ENCODE measurements around a stretch of chr19.

DNA sequence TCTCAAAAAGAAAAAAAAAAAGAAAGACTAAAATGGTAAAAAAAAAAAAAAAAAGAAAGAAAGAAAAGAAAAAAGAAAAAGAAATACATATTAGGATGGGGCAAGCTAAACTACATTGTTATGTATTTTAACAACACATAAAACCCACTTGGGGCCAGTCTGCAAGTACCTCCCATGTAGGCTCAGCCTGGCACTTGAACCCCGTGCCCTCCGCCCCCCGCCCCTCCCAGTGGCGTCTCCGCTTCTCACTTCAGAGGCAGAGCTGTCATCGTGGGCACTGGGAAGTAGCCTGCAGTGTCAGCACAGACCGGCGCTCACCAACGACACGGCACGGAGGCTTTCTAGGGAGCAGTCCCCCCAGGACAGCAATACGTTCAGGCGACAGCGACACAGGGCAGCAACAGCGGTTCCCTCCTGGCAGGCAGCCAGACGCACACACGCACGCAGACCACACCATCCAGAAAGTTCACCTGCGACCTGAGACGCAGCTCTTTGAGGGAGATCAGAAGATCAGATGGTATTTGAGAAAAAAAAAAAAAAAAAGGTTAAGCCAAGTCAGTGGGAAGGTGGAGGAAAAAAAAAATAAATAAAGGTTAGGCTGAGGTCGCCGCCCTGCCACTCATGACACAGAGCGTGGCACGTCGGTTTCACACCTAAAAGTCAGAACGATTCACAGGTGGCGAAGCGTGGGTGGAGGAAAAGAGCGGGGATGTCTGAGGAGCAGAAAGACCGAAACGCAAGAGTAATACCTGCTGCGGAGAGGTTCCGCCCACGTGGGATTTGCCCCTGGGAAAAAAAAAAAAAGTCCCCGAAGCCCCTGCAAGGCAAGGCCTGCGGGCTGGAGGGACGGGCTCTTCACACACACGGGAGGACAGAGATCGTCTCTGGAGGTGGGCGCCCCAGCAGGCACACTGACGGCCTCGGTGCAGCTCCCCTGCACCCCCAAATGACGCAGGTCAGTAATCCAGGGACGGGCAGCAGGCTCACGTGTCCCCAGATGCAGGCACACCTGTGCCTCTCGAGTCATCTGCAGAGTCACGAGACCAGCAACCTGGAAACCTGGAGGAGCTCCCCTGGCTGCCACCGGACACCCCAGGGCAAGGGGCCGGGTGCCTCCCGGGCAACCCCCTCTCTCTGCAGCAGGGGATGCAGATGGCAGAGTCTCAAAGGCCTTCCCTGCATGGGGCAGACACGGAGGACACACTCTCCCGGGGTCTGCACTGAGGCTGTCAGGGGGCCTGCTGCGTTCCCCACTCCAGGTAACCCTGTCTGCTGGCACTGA is 94.5 kb downstream of the GNG7 start:
- PRO-cap: no peak
- RRBS: 87% methylated on average over 3 of the region's 53 CpGs

DNA sequence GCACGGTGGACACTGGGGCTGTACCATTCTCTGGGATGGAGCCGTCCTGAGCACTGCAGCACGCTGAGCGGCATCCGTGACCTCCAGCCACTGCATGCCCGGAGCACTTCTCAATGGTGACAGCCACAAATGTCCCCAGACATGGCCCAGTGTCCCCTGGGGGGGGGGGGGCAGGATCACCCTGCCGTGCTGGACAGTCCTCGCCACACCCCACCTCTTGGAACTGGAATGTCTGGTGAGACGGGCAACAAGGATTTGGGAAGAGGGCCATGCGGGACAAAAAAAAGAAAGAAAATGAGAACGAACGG is 37.3 kb downstream of the GNG7 start:
- PRO-cap: no peak
- RRBS: no CpG with 5 or more reads among the region's 12 CpGs

GRCh38 chr19:2685592-2686249 is 16.8 kb downstream of the GNG7 start:
- PRO-cap: no peak
- RRBS: no CpG with 5 or more reads among the region's 25 CpGs

- PRO-cap: no peak
- RRBS: no CpG with 5 or more reads among the region's 12 CpGs
These were observed 8.1 kb downstream of the GNG7 start for GRCh38 chr19:2694149-2694963.

DNA sequence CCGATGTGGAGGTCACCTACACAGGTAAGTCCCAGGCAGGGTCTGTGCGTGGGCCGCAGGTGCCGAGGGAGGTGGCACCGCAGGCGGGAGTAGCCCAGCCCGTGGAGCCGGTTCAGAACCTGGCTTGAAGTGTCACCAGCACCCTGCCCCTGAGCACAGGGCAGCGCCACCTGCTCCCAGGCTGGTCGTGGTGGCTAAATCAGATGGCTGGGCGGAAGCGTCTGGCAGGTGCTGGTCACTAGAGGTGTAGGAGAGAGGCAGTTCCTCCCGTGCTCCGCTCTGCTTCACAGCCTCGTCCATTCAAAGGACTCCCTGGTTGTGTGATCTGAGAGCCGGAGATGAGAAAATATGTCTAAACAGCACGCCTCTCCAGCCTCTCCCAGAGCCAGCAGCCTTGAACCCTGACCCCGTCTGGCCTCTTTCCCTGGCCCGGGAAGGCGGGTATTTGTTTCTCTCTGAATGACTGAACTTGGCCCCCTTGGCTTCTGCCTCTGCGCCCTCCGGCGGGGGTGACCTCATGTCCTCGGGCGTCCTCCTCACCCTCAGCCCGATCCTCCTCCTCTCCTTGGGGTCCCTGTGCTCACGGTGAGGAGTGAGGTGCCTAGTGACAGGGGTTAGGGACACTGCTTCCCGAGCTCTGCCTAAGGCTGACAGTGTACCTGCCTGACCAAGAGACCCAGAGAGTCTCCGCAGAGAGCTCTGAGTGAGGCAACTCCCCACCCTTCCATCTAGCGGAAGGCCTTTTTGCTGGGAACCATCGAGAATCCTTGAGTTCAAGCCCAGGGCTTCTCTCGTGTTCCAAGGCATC is 5.5 kb downstream of the THOP1 start:
- PRO-cap: no peak
- RRBS: 98% methylated on average over 7 of the region's 32 CpGs

GRCh38 chr19:2856450-2857049 is 10.6 kb upstream of the ZNF556 start:
- PRO-cap: no peak
- RRBS: no CpG with 5 or more reads among the region's 5 CpGs

DNA sequence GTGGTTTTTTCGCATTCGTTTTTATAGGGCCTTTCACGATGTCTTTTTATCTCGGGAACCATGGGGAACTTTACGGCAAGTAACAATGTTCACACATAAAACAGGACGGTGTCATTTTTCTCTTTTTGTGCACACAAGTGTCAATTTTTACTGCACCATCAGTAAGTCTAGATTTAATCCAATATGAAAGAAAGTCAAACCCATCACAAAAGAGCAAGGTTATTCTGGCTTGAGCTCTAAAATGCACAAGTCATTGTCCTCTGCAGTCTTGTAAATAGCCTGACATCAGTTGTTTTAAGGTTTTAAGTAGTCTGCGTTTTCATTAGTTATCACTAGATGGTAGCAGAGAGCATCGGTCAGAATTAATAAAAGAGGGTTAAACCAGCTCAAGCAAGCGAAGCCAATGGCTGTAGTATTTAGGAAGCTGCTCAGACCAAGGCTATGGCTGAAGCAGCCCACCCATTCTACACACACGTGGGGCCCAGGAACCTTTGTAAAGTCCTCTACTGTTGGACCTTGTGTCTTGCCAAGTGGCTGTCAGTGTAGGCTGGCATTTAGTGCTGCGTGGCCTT is 13.4 kb upstream of the ZNF57 start:
- PRO-cap: unidirectional peak, plus-strand start at position 397 of the sequence
- RRBS: no CpG with 5 or more reads among the region's 11 CpGs

- PRO-cap: no peak
- RRBS: no CpG with 5 or more reads among the region's 4 CpGs
These were observed 356 bp downstream of the TLE6 start for GRCh38 chr19:2977786-2978053.

DNA sequence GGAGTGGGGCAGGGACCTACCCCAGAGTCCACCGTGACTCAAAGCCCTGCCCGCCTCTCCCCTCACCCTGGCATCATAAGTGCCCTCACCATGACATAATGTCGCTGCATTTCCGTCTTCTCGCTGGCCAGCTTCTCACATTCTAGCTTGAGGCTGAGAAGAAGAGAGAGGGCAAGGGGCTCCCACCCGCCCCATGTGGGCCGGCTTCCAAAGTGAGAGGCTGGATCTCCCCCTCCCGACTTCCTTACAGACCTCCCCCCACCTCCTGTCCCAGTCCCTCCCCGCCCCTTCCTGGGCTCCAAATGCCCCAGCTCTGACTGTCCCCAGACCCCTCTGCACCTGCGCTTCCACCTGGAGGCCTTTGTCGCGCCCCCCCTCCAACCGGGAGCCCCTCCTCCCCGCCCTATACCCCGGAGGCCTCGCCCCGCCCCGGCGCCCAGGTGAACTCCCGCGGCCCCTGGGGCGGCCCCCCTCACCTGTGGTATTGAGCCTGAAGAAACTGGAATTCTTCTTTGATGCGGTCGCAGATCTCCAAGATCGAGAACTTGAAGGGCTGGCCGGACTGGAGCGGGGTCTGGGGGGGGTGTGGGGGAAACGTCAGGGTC is 748 bp downstream of the TLE2 start:
- PRO-cap: bidirectional peak, plus-strand start at position 524 of the sequence, minus-strand start at position 214 of the sequence
- RRBS: 6% methylated on average over 3 of the region's 28 CpGs

DNA sequence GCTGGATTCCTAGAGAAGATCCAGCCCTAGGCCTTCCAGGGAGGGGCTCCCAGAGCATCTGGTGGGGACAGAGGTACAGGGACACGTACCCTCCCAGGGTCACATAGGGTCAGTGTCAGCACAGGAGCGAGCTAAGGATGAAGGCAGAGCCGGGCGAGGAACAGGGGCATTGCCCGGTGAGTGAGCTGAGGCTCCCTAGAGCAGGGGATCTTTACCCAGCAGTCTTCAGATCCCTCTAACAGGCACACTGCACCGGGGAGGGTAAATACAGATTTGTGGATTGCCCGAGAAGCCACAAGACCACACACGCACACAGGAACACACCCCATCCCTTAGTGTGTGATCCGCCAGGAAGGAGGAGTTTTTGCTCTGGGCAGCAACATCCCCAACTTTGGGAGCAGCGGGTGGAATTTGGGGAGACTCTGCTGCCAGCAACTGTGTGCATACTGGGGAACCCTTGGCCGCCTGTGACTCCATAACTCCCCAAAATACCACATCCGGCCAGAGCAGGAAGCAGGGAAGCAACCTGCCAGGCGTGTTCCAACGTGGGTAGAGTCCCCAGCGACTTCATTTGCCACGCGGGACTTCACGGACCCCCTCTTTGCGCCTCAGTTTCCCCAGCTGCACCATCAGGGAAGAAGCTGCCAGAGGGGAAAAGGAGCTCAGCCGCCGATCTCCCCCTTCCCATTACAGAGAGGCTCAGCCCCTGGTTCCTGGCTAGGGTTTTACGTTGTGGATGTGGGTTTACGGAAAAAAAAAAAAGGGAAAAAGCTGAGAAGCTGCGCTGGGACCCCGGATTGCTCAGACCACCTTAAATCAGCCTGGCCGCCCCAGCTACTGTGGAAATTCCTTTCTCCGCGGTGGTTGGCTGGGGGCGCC is 5.9 kb upstream of the TLE2 start:
- PRO-cap: bidirectional peak, plus-strand start outside the sequence, minus-strand start at position 839 of the sequence
- RRBS: 21% methylated on average over 2 of the region's 29 CpGs

DNA sequence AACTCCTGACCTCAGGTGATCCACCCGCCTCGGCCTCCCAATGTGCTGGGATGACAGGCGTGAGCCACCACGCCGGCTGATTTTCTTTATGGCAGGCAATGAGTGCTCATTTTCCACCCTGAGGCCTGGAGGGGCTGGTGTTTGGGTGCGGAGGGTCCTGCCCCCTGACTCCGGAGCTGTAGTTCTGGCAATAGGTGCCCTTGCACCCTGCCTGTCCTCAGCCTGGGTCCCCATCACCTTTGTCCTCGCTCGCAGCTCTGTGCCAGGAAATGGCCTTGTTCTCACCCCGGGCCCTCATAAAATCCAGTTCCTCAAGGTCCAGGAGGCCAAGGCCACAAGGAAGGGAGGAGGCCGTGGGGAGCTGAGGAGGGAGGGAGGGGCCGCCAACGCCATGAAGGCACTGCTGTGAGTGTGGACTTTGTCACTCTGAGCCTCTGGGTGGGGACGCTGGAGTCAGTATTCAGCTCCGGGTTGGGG is 9.3 kb upstream of the GNA11 start:
- PRO-cap: no peak
- RRBS: 72% methylated on average over 1 of the region's 15 CpGs

GRCh38 chr19:3107789-3108310 is 13.7 kb downstream of the GNA11 start:
- PRO-cap: no peak
- RRBS: no CpG with 5 or more reads among the region's 13 CpGs

DNA sequence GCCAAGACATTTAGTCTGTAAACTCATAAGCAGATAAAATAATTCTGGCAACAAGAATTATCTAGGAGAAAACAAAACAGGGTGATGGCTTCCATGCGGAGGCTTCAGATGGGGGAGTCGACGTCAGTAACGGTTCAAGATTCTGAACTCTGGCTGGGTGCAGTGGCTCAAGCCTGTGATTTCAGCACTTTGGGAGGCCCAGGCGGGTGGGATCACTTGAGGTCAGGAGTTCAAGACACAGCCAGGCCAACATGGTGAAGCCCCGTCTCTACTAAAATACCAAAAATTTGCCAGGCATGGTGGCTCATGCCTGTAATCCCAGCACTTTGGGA is 1.3 kb downstream of the GNA15 start:
- PRO-cap: no peak
- RRBS: no CpG with 5 or more reads among the region's 6 CpGs

DNA sequence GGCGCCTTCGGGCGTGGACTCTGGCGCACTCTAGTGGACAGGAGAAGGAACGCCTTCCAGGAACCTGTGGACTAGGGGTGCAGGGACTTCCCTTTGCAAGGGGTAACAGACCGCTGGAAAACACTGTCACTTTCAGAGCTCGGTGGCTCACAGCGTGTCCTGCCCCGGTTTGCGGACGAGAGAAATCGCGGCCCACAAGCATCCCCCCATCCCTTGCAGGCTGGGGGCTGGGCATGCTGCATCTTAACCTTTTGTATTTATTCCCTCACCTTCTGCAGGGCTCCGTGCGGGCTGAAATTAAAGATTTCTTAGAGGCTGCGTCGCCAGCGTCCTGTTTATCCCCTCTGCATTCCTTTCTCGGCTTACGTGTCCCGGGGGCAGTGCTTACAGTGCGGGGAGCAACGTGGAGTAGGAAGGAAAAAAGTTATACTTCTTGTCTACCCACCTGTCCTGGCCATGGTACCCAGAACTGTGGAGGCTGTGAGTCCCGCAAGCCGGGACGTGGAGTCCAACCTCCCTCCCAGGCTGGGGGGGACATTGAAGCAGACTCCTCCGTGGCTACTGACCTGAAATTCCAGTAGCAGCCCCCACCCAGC is 15.0 kb upstream of the S1PR4 start:
- PRO-cap: no peak
- RRBS: 7% methylated on average over 3 of the region's 27 CpGs

DNA sequence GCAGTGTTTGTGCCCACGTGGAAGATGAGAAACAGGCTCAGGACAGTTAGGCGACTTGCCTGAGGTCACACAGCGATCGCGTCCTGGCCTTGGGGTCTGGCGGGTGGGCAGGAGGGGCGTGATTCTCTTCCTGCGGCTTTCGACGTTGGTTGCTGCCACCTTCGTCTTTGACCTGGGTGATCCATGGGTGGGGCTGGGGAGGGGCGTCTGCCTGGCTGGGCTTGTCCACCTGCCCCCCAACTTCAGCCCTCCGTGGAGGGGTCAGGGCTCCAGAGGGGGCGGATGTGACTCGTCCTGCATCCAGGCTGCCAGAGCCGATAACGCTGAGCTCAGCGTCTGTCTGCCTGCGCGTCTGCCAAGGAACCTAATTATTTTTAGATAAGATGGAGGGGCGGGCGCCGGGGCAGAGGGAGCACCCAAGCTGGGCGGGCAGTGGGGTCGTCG is 57.0 kb downstream of the SMIM24 start:
- PRO-cap: no peak
- RRBS: 85% methylated on average over 2 of the region's 26 CpGs

GRCh38 chr19:3457396-3457742 is 23.0 kb downstream of the SMIM24 start:
- PRO-cap: no peak
- RRBS: no CpG with 5 or more reads among the region's 12 CpGs

DNA sequence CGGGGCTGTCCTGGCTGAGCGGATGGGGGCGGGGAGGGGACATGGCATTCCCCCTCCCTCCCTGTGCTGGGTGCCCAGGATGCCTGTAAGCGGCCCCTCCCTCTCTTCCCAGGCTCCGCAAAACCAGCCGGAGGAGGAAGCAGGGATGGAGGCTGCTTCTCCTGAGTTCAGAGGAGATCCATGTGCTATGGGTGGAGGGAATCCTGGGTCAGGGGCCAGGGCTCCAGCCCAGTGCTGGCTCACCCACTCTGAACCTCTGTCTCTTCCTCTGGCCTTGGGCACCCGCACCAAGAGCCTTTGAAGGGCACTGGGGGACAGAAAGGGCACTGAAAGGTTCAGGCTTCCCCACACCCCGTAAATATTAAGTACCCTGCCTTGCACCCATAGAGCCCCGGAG is 22.6 kb downstream of the SMIM24 start:
- PRO-cap: no peak
- RRBS: 91% methylated on average over 1 of the region's 9 CpGs

DNA sequence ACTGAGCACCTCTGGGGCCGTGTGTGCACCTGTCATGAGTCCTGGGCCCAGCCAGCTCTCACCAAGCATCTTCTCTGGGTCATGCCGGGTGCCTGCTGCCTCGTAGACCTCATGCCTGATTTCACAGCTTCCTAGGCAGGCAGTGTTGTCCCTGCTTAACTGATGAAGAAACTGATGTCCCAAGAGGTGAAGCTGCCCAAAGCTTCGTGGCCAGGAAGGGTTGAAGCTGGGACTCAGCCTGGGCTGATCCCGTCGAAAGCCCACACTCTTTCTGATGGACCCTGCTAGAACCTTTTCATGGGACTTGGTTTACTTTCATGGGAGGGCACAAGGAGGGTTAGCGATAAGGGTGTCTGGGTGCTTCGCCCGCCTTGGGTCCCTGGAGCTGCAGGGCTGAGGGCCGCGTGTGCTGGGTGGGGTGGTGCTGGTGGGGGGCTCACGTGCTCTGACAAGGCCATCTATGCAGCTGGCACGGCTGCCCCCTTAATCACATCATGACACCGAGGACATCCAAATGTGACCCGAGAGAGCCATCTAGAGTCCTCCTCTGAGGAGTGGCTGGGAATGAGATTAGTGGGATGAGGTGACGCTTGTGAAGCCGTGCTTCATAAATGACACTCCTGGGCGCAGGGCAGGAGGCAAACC is 6.3 kb downstream of the FZR1 start:
- PRO-cap: no peak
- RRBS: 100% methylated on average over 1 of the region's 18 CpGs

- PRO-cap: no peak
- RRBS: 98% methylated on average over 5 of the region's 25 CpGs
These were observed 6.5 kb downstream of the MFSD12 start for GRCh38 chr19:3550861-3551335.

- PRO-cap: no peak
- RRBS: no CpG with 5 or more reads among the region's 16 CpGs
These were observed 19.9 kb upstream of the CACTIN start for GRCh38 chr19:3646482-3646945.

Measured in Caco-2 (cell line).